Cerebellum (tissue), 5 donors: ENCODE measurements around the gene LMAN1.

- PRO-cap, 3 experiments: peak in 2 of 3 experiments; most common minus-strand start chr18:58224174 (in 2)
- RAMPAGE, long total RNA: no peak
Measured at GRCh38 chr18:58223567-58224729, 179.9 kb downstream of the NEDD4L start.

DNA sequence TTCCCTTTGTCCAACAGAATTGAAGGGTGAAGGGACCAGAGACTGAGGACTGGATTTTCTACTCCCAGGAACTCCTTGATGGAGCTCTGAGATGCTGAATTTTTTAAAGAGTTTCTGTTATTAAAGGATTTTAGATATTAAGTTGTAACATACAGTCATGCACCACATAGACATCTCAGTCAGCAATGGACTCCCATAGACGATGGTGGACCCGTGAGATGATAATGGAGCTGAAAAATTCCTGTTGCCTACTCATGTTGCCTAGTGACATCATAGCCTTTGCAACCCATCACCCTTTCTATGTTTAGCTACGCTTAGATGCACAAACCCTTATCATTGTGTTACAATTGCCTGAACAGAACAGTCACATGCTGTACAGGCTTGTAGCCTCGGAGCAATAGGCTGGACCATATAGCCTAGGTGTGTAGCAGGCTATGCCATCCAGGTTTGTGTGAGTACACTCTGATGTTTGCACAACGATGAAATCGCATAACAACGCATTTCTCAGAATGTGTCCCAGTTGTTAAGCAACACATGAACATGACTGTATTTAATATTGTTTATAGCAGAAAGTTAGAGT is 221.7 kb downstream of the ALPK2 start:
- PRO-cap, 3 experiments: no peak in any of the 3 experiments
- RAMPAGE, long total RNA: no peak

DNA sequence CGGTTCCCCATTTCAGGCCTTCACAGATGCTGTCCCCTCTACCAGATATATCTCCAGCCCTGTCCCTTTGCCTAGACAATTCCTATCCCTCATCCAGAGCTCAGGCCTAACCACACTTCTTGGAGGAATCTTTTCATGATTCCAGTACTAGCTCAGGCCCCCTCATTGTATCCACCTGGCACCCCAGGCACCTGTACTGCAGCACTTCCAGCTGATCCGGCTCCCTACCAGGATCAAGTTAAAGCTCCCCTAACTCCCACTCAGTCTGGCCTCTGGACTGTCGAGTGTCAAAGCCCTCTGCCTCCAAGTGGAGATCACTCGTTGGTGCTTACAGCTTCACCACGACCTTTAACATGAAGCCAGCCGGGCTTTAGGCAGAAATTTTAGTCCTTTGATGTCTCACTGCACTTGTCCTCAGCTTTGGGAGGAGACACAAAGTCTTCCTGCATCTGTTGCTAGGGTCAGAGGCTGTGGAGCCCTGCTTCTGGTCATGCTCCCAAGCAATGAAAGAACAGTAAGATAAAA is 197.7 kb downstream of the ALPK2 start:
- PRO-cap, 3 experiments: no peak in any of the 3 experiments
- RAMPAGE, long total RNA: no peak

- PRO-cap, 3 experiments: no peak in any of the 3 experiments
- RAMPAGE, long total RNA: no peak
Measured at GRCh38 chr18:58538500-58539146, 90.3 kb downstream of the ALPK2 start.

DNA sequence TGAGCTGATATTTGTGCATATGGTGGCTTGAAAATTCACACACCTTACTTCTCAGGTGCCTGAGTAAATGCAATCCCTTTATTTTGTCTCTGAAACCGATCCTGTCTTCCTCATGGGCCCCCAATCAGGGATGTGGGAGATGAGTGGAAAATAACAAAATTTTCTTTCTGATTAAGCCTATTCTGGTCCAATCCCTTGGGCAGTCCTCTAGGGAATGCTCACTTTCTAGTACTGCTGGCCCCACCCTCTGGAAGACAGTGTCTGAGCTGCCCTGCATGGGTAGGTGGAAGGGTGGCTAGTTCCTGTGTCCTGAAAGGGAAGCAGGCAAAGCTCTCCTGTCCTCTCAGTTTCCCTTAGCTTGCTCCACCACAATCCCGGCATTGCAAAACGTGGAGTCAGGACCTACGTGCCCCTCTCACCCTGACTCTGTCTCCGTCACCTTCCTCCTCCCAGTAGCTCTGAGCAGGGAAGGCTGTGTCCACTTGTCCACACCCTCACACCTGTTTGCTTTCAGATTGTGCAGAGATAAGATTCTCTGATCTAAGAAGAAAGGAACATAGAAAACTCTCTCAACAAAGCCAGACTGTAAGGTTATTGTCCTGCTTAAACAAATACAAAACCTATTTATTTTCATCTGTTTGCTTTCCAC is 79.2 kb downstream of the ALPK2 start:
- PRO-cap, 3 experiments: no peak in any of the 3 experiments
- RAMPAGE, long total RNA: no peak

- PRO-cap, 3 experiments: no peak in any of the 3 experiments
- RAMPAGE, long total RNA: no peak
Measured at GRCh38 chr18:58556161-58556685, 72.7 kb downstream of the ALPK2 start.

GRCh38 chr18:58789336-58790369 is 75.0 kb upstream of the ZNF532 start:
- PRO-cap, 3 experiments: no peak in any of the 3 experiments
- RAMPAGE, long total RNA: no peak

DNA sequence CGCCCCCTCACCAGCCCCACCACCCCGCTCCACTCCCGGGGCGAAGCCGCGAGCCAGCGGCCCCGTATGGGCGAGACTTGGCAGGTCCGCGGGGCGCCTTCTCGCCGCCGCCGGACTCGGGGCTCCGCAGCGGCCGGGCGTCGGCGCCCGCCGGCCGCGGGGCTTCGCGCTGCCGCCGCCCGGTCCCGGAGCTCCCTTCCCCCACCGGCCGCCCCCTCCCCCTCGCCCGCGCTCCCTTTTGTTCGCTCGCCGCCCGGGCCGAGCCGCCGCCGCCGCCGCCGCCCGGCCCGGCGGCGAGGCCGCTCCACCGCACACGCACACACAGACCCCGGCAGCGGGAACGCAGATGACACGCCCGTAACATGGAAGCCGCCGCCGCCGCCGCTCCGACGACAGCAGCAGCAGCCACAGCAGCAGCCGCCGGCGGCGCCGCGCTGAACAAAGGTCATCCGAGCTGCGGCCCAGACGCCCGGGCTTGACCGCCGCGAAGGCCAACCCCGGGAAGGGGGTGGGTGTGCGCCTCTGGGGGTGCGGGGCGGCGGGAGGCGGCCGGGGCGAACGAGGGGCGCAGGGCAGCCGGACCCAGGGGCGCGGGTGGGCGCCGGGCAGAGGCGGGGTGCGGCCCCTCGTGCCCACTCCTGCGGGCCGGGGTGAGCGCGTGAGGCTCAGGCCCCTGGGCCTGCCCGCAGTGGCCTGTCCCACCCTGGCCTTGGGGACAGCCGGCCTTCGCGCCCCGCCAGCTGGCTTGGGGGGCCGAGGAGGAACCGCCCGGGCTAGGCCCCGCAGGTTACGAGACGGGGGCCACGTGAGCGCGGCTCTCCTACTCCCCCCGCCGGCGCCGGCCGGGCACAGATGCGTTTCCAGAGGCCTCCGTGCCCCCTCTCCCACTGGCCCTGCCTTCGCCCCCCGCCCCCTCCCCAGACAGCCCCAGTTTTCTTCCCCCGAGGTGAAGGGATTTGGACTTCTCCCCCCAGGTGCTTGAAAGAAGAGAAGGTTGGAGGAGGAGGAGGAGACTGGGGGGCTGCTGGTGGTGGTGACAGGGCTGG is 1.1 kb upstream of the ZNF532 start:
- PRO-cap, 3 experiments: peak in 1 of 3 experiments; most common plus-strand start position 83 of the sequence (in 1); most common minus-strand start position 118 of the sequence (in 1)
- RAMPAGE, long total RNA: no peak

DNA sequence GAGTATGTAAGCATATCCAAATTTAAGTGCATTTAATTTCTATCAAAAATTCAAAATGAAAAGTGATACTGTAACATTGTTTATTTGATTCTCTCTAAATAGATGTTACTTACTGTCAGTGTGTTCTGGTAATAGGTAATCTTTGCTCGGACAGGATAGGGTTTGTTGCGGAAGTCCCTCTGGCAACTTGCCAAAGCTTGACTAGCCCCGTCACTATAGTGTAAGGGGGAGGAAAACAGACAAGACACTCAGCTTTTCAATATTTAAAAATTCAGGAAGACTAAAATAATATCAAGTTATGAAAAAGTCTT is 6.0 kb downstream of the LMAN1 start:
- PRO-cap, 3 experiments: no peak in any of the 3 experiments
- RAMPAGE, long total RNA: no peak

- PRO-cap, 3 experiments: peak in 3 of 3 experiments; most common minus-strand start chr18:59359254 (in 3)
- RAMPAGE, long total RNA: start-site peak on the minus strand at chr18:59359247-59359257, 131 and 96 reads in 2 replicates
Measured at GRCh38 chr18:59358225-59359320, at the start of gene LMAN1. Gene LMAN1 (minus strand): TSS chr18:59359265.

DNA sequence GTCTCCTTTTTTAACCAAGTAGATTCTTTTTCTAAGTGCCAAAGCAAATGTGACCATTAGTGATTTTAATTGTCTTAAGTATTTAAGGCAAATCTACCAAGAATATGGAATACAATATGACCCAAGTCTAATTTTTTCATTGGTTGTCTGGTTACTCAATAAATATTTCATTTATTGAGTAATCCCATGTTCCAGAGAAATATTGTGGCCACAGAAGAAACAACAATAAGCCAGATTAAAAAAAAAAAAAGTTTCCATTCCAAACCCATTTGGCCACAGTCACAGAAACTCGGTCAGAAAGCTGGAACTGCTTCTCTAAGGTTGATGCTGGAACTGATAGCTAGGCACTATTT is 71.8 kb upstream of the CCBE1 start:
- PRO-cap, 3 experiments: no peak in any of the 3 experiments
- RAMPAGE, long total RNA: no peak

- PRO-cap, 3 experiments: no peak in any of the 3 experiments
- RAMPAGE, long total RNA: no peak
Measured at GRCh38 chr18:59881652-59882846, 17.7 kb upstream of the PMAIP1 start.

DNA sequence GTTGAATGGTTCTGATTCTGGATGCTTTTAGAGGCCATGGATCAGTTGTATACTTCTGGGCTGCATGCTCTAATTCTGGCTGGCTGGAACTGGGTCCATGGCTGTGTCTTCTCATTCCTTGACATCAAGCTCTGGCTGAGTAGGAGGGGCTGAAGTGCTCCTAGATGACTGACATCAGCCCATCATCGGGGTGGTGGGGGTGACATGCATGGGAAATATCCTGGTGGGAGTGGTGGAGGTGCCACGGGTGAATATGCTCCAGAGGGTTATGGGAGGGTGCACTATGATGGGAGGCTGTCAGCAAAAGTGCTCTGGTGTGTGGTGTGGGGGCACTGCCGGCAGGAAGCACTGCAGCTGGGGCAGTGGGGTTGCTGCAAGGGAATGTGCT is 52.1 kb downstream of the MC4R start:
- PRO-cap, 3 experiments: peak in 2 of 3 experiments; most common plus-strand start position 261 of the sequence (in 2)
- RAMPAGE, long total RNA: no peak

DNA sequence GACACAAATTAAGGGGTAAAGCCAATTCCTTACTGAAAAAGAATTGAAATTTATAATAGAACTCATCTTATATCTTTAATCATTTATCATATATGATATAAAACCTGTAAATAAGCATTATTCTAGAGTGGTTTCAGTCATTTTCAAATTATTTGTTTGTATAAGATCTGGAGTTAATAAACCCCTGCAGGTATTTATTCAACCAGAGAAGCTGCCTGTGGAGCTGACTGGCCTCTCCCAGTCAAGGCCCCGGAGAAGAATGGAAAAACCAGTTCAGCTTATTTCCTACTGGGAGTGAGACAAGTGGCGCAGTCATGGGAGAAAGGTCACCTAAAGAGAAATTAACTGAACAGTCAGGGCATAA is 241.0 kb downstream of the RNF152 start:
- PRO-cap, 3 experiments: no peak in any of the 3 experiments
- RAMPAGE, long total RNA: no peak

DNA sequence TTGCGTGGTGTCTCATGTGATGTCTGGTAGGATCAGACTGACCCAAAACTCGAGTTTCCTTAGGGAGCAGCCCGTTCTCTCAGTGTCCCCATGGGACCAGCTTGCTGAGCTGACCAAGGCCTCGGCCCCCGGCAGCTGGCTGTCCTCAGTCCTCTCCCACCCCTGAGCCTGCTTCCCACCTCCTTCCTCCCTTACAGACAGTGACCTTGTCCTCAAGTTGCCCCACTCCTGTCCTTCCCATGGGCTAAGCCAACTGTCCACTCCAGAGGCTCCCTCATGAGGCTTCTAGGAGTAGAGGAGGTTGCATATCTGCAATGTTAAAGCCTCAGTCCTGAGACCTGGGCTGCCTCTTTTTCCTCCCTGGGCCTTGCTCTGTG is 149.7 kb downstream of the RNF152 start:
- PRO-cap, 3 experiments: no peak in any of the 3 experiments
- RAMPAGE, long total RNA: no peak

- PRO-cap, 3 experiments: no peak in any of the 3 experiments
- RAMPAGE, long total RNA: no peak
Measured at GRCh38 chr18:62057299-62058040, 129.4 kb downstream of the PIGN start.

- PRO-cap, 3 experiments: no peak in any of the 3 experiments
- RAMPAGE, long total RNA: no peak
Measured at GRCh38 chr18:62060841-62061192, 126.0 kb downstream of the PIGN start.

DNA sequence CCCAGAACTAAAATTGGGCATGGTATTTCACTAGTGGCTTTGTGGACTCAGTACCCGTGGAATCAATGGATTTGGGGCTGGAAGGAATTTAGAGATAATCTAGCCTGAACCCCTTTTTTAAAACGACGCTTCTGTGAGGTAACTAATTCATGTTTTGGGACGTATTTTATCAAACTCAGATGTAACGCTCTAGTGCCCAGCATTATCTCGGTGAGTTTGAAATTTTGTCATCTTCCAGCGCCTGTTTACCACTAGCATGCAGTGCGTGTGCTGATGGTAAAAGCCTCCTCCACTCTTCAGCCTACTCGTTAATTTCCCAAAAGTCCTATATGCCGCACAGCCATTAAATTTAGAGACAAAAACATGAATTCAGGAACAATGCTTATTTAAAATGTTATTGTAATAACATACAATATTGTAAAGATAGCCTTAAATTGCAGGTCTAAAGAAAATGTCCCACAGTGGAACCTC is 2.7 kb downstream of the ZCCHC2 start:
- PRO-cap, 3 experiments: no peak in any of the 3 experiments
- RAMPAGE, long total RNA: no peak

DNA sequence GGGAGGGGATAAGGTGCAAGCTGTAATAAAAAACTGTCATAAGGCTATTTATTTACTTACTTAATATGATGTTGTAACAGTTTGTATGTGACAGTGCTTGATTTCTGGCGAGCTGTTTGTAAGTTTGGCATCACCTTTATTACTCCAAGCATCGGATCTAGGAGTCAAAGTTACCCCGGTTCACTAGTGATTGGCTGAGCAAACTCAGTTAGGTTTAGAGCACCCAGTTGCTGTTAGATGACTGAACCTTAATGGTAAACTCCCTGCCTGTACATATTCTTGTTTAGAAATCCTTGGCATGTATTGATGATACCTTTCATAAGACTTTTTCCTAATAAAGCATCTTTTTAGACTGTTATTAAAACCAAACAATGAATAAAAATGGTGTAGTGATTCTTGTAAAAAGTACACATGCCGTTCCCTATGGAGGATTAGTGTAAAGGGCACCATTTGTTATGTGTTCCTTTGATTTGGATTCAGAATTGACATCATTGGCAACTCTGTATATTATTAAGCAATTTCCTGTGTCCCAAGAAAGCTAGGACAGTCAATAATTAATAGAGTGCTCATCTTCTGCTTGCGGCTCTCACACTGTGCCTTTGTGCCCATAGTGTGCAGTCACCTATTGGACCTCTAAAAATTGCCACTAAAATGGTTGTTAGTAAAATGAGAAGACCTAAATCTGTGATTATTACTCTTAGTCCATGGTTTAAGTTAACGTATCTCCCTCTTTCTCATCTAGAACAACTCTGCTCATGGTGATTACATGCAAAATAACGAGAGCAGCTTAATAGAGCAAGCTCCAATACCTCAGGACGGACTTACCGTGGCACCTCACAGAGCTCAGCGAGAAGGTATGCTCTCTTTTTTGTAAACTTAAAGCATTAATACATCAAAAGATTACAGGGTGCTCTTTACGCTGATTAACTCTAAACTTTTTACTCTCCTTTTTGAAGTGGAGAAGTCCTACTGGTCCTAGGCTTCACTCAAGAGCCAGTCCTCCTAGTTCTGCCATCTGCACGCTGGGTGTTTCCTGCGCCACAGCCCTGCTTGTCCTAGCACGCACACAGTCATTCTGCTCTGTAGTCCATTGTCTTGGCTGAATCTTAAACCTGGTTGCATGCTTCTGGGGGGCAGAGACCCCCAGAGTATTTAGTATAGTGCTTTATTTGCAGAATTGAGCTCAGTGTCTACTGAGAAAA is 16.5 kb downstream of the ZCCHC2 start:
- PRO-cap, 3 experiments: no peak in any of the 3 experiments
- RAMPAGE, long total RNA: no peak

DNA sequence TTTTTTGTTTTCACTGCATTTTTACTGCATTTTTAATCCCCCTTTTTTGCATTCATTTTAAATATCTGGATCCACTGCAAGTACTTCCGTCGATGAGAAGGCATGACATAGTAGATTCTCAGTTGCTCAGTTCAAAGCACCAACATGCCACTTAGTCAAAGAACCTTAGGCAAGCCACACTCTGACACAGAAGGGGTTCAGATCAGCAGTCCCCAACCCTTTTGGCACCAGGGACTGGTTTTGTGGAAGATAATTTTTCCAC is 83.2 kb upstream of the PHLPP1 start:
- PRO-cap, 3 experiments: no peak in any of the 3 experiments
- RAMPAGE, long total RNA: no peak